Brain (tissue), 1 donor: ENCODE data around the gene PCARE.

DNA sequence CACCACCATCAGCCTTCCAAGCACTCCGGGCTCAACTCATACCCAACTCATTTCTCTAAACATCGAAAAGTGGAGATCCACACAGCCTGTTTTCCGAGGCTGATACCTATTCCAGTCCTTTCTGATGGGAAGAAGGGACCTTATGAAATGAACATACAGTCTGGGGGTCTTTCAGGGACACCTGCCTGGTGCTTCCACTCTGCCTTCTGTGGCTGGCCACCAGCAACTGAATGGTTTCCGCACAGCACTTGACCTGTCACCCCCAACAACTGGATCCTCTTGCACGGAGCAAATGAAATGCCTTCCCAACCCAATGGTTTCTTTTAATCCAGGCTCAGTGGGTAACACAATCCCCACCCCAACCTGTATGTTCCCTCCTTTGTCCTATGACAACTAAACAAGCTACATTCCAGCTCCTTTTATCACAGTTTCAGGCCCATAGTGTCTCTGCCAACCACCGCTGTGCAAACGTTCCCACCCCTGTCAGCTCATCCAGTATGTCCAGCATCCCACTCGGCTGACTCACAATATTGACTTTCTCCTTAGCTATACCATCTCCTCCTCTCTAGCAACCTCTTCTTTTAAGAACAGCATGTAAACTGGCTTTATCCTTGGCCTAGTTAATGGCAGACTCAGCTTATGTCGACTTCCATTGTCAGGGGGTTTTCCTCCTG, 118.0 kb upstream of the PPP1CB start:
- RRBS, result no CpG with 5 or more reads among the region's 9 CpGs

DNA sequence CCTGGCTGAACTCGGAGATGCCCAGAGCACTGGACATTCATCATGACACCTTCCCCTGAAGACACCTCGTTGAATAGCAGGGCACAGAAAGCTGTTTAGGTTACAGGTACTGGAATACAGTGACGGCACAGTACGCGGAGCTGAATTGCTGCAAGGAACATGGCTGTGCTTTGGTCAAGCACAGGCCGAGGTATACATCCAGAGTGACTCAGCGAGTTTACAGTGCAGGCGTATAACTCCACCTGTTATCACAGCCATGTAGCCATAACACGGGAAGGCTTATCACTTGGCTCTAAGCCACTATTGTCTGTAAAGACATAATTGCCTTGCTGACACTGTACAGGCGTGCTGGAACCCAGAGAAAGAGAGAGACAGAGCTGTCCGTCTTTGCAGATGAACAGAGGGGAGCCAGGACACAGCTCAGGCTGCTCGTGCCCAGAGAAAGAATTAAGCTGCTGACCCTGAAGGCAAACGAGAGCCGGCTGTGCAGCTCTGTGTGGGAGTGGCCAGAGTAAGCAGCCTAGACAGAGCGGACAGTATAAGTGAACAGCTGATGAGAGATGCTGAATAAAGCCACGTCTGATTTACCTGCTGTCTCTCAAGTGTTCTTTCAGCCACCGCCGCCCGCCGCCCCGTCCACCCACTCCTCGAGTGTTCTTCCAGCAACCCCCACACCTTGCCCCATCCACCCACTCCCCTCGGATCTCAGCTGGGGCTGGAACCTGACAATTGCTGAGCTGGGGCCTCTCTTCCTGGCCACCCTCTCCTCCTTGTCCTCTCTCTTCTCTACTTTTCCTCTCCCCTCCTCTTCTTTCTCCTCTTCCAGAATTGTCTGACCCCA, 87.3 kb upstream of the PPP1CB start:
- RRBS, result no CpG with 5 or more reads among the region's 23 CpGs

- RRBS, result no CpG with 5 or more reads among the region's 8 CpGs
Observed at GRCh38 chr2:28905995-28907221, 11.9 kb downstream of the WDR43 start.

DNA sequence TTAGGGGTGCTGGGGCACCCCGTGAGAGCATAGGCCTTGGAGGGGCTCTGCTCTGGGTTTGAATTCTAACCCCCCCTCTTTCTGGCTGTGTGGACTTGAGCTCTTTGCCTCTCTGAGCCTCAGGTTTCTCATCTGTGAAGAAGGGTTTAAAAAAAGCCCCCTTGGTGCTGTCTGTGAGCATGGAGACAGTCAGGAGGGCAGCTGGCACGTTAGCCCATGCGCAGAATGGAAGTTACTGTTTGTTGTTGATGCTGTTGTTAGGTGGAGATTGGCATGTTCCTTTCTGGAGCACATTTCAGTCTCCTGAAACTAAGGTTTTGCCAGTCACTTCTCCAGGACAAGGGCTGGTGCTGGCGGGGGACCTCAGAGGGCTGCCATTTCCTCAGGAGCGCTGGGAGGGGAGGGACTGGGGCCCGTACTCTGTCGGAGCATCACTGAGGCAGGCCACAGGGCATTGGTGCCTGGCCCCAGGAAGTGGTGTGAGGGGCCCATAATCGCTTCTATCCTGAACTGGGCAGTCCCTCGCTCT, 925 bp downstream of the TOGARAM2 start:
- RRBS, result no CpG with 5 or more reads among the region's 9 CpGs

- RRBS, result no CpG with 5 or more reads among the region's 13 CpGs
Observed at GRCh38 chr2:29017896-29018449, 36.9 kb downstream of the TOGARAM2 start.

DNA sequence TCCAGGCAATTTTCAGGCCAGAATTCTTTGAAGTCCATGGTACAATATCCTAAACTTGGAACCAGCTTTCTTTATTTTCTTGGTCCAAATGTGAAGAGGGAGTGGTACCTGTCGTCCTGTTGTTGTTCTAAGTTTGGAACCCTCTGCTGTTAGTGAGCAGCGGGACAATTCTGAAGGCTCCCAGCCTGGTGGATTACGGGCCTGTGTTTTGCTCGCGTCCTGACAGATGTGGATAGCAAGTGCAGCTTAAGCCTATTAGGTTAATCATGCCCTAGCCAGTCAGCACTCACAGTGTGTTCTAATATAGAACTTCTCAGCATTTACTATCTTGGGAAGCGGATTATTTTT, at the start of gene PCARE:
Gene PCARE (minus strand): TSS at position 172 of the 348 bp plus-strand sequence.
- RRBS, result no CpG with 5 or more reads among the region's 6 CpGs

GRCh38 chr2:29279712-29280237, 164.6 kb downstream of the CLIP4 start:
- RRBS, result no CpG with 5 or more reads among the region's 2 CpGs

- RRBS, result no CpG with 5 or more reads among the region's 12 CpGs
Observed at GRCh38 chr2:29314678-29315136, 199.5 kb downstream of the CLIP4 start.

DNA sequence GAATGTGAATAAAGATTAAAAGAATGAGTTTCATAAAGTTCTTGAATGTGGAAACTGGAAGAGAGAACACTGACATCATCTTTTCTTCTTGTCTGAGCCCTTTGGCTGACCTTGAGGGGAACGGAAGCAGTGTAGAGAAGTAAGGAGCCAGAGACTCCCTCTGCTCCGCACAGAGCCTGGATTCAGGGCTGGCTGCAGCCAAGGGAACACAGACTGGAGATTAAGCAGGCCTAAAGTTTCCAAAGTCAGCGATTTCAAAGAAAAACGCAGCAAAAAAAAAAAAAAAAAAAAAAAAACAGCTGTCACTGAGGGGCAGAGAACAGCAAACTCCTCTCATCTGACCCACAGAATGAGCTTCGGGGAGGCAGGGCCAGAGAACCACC, 19.3 kb upstream of the ALK start:
- RRBS, result no CpG with 5 or more reads among the region's 5 CpGs

DNA sequence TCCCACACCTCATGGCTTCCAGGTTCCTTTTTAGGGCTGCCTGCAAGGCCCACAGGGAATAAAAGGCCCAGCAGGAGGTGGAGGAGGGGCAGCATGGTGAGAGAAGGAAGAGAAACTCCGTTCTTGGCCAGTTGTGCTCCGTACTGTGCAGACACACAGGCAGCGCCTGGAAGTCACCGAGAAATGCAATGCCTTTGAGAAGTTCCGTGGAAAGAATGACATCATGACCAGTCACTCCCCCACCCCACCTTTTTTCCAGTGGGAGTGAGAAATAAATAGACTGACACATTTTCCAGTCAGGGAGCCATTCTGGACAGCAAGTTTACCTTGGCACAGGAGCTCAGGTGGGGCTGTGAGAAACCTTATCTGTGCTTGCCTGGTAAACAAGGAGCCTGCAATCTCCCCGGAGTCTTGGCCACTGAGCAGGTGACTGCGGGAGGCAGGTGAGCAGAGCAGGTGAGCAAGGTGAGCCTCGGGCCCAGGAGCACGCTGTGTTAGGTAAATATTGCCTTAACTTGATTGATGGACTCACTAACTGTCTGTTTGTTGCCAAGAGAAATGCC, 13.6 kb upstream of the LBH start:
- RRBS, result no CpG with 5 or more reads among the region's 9 CpGs

DNA sequence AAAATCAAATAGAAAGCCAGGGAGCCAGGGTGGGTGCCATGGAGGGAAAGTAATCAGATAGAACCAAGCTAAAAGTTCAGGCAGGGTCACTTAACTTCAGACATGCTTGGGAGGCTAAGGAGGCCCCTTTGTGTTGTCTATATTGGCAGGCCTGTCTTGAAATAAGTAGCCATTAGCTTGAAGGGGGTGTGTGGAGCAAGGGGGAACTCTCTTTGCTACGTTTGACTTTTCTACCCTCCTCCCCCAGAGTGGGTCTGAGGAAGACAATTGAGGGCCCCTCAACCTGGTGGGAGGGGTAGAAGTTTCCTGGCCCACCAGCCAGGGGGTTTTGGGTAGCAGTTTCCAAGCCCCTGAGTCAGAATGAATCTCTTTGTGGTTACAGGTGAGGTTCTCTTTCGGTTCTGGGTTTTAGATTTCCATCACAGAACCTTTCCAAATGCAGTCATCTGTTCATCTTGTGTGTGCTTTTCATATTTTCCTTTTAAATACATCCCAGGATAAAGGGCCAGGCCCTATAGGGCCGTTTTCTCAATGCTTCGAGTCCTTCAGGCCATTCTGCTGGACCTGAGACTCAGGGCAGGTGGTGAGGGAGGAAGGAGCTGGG, 4.5 kb downstream of the LBH start:
- RRBS, result no CpG with 5 or more reads among the region's 4 CpGs

DNA sequence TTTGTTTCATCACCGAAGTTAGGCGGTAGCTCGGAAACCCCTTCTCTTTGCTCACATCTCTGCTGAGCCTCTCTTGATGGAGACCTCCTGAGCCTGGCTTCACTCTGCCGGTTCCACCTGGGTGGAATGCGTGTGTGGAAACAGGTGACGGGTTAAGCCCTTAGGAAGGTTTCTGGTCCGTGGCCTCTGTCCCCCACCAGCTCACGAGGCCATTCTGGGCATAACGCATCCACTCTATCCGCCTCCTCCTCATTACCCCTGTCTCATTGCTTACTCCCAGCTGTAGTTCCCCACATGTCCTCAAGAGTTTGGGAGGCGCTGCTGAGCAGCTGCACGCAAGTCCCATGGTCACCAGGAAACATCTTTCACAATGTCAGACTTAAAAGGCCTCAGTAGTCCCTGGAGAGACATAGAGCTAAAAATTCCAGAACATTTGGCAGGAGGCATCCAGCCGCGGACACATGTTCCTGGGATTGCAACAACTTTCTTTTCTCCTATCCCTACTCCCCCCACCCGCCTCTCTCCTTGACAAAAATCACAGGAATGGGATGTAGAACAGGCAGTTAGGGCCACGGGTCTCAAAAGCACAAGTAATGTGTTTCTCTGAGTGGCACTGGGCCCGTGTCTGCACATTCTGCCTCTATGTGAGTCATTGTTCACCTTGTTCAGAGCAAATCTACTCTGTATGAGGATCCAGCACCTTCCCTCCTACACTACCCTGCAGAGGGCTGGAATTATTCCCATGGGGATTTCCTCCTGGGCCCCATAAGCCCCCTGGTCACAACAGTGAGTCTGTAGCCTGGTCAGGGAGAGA, 8.0 kb downstream of the LBH start:
- RRBS, result no CpG with 5 or more reads among the region's 17 CpGs

- RRBS, result no CpG with 5 or more reads among the region's 12 CpGs
Observed at GRCh38 chr2:30267009-30267610, 35.8 kb downstream of the LBH start.

- RRBS, result no CpG with 5 or more reads among the region's 11 CpGs
Observed at GRCh38 chr2:30284302-30284906, 53.1 kb downstream of the LBH start.

GRCh38 chr2:30421431-30422015, 25.5 kb upstream of the LCLAT1 start:
- RRBS, result no CpG with 5 or more reads among the region's 3 CpGs

GRCh38 chr2:30611445-30612170, 164.6 kb downstream of the LCLAT1 start:
- RRBS, result no CpG with 5 or more reads among the region's 6 CpGs

- RRBS, result 56% methylated on average over 3 of the region's 5 CpGs
Observed at GRCh38 chr2:30775882-30776198, 31.4 kb downstream of the CAPN13 start.

- RRBS, result no CpG with 5 or more reads among the region's 10 CpGs
Observed at GRCh38 chr2:30808793-30809454, 1.7 kb upstream of the CAPN13 start.

DNA sequence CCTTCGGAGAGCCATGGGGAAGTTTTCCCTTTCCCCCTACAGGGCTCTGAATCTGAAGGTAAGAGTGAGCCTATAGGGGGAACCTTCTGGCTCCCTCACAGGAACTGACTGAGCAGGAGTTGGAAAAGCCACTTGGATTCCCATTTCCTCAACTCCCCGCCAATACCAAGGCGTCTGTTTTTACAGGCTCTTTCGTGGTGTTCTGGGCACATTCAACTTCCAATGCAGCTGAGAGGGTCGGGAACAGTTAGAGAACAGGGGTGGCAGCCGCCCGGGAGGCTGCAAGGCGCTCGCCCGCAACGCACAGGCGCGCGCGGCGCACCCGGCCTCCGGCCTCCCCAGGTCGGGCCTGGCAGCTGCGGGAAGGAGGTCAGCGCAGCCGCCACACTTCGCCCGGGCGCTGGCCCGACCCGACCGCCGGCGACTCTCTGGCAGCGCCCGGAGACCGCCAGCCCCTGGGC, 1.0 kb downstream of the GALNT14 start:
- RRBS, result 2% methylated on average over 20 of the region's 33 CpGs